Thoracic aorta endothelial cell (primary cell): ENCODE measurements around the genes SPEM1 and GUCY2D.

DNA sequence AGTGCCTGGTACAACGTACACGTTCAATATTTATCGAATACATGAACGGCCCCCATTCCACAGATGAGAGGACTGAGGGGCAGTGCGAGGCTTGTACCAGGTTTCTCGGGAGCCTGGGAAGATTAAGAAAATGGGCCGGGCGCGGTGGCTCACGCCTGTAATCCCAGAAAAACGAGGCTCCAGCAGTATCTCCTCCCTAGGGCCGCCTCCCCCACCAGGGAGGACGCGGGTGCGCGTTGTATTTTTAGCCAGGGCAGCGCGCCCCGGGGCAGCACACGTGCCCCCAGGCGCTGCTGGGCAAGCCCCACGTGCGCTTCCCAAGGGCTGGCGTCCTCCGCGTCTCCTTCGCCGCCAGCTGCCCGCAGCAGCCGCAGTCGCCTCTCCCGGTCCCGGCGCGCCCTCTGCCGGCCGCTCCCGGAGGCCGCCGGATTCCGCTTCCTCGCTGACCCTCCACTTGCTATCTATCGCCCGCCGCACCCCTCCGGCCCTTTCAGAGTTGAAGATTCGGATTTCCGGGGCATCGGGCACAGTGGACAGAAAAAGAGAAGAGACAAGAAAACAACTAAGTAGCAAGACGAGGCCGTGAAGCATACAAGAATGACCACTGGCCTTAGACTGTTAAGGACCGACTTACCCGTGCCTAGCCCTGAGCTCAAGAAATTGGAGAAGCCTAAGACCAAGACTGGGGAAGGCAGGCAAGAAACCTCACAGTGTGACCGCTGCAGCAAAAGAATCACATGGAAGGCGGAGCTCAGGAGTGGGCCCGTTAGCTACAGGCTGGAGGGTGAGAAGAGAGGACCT lies 1.9 kb upstream of the YBX2 start:
- CAGE, long polyA plus RNA: no peak

GRCh38 chr17:7343247-7343621 lies 6.9 kb downstream of the ACAP1 start:
- CAGE, long polyA plus RNA: no peak

DNA sequence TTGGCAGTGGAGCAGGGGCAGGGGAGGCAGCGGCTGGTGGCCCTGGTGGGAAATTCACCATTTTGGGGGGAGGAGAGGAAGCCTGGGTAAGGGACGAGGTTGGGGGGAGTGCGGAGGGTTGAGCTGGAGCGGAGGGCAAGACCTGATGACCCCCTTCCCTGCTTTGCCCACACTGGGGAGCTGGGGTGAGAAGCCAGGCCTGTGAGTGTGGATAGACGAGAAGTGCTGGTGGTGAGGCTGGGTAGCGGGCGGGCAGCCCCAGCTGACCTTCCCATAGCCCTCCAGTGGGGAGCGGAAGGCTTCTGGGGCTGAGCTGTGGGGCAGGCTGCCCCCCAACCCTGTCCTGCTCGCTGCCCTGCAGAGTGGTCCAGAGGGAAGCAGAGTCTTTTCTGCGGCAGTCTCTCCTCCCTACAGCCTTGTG lies 3.6 kb downstream of the NLGN2 start:
- CAGE, long polyA plus RNA: no peak

- CAGE, long polyA plus RNA: no peak
These were observed at the start of gene SPEM1 for GRCh38 chr17:7420271-7420490. Gene SPEM1, plus strand, starts transcription at chr17:7420324.

DNA sequence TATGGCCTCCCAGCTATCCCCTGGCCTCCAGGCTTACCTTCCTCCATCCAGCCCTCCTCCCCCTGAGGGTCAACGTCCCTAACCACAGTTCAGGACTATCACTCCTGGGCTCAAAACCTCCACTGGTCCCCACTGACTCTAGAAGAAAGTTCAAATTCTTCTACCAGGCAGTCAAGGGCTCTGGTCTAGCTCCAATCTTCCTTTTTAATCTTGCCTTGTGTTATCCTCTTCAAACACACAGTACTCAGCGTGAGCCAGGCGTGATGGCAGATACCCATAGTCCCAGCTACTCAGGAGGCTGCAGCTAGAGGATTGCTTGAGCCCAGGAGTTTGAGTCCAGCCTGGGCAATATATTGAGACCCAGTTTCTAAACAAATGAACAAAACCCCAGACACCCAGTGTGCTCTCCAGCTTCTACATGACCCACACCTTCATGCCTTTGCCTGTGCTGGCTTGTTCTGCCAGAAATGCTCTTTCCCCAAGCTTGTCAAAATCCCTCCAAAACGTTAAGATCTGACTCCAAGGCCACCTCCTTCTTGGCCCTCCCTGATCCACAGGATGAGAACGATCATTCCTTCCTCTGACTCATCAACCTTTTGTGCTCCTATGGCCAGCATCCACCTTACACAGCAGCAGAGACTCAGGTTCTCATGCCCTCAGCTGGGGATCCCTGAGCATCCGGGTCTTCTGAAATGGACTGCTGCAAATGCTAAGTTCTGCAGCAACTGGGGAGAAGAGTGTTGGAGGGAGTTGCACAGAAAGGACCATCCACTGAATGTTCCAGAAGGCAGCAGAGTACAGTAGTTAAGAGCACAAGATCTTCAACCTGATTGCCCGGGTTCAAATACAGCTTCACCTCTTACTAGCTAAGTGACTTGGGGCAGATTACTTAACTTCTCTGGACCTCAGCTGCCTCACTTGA lies 3.1 kb downstream of the ZBTB4 start:
- CAGE, long polyA plus RNA: no peak

DNA sequence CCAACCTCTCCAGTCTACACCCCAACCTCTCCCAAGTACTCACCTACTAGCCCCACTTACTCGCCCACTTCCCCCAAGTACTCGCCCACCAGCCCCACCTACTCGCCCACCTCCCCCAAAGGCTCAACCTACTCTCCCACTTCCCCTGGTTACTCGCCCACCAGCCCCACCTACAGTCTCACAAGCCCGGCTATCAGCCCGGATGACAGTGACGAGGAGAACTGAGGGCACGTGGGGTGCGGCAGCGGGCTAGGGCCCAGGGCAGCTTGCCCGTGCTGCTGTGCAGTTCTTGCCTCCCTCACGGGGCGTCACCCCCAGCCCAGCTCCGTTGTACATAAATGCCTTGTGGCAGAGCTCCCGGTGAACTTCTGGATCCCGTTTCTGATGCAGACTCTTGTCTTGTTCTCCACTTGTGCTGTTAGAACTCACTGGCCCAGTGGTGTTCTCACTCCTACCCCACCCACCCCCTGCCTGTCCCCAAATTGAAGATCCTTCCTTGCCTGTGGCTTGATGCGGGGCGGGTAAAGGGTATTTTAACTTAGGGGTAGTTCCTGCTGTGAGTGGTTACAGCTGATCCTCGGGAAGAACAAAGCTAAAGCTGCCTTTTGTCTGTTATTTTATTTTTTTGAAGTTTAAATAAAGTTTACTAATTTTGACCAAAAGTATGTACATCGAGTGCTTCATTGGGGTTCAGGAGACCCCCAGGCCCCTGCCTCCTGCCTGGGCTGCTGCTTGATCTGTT lies 32.9 kb downstream of the SLC35G6 start:
- CAGE, long polyA plus RNA: no peak

GRCh38 chr17:7559757-7560195 lies 1.2 kb downstream of the TNFSF13 start:
- CAGE, long polyA plus RNA: no peak

GRCh38 chr17:7575271-7576098 lies 2.9 kb downstream of the EIF4A1 start:
- CAGE, long polyA plus RNA: no peak

DNA sequence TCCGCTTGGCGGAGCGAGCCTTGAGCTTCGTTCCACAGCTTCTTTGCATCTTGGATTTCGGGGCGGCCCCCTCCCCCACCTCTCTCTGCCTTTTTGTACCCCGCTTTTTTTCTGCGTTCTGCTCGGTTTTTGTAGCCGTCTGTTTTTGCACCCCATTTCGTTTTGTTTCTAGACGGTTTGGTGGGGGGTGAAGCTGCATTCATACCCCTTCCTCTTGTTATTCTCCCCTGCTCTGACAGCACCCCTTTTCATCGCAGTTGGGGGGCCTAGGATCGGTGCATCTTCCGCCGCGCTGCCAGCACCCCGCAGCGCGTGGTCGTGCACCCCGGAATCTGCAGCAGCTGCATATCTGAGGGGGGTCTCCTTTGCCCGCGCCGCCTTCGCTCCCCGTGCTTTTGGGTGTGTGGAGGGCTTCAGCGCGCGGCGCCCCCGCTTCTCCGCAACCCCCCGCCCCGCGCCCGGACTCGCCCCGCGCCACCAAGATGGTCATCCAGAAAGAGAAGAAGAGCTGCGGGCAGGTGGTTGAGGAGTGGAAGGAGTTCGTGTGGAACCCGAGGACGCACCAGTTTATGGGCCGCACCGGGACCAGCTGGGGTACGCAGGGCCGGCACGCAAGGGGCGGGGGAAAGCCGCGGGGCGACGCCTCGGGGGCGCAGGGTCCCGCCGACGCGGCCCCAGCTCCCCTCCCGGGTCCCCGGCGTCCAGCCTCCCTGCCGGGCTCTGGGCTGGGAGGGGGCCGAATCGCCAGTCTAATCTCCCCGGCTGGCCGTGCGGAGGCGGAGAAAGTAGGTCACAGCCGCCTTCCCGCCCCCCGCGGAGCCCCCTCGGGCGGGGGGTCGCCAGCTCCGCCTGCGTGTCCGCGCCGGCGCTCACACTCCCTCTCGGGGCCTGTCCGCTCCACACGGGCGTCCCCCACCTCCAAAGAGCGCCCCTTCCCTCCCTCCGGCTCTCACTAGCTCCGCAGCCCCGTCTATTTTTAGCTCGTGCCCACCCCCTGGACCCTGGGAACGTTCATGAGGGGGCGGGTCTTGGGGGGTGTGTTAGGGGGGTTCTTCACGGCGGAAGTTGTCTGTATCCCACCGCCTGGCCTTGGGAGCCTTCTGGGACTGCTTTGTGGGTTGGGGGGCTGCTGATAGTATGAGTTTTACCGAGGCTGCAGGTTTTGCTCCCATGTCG lies 699 bp downstream of the ATP1B2 start:
- CAGE, long polyA plus RNA: no peak

DNA sequence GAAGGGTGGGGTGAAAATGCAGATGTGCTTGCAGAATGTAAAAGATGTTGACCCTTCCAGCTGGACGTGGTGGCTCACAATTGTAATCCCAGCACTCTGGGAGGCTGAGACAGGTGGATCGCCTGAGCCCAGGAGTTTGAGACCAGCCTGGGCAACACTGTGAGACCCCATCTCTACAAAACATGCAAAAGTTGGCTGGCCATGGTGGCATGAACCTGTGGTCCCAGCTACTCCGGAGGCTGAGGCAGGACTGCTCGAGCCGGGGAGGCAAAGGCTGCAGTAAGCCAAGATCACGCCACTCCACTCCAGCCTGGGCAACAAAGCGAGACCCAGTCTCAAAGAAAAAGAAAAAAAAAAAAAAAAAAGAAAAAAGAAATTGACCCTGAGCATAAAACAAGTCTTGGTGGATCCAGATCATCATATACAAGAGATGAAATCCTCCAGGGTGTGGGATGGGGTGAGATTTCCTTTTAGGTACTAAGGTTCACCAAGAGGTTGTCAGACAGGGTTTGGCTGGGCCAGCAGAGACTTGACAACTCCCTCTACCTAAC lies 17.8 kb downstream of the ATP1B2 start:
- CAGE, long polyA plus RNA: no peak

- CAGE, long polyA plus RNA: no peak
These were observed 1.4 kb downstream of the TP53 start for GRCh38 chr17:7685744-7686361.

- CAGE, long polyA plus RNA: no peak
These were observed 254 bp downstream of the CYB5D1 start for GRCh38 chr17:7858156-7858358.

- CAGE, long polyA plus RNA: no peak
These were observed 13.1 kb downstream of the RNF227 start for GRCh38 chr17:7902699-7903694.

GRCh38 chr17:7937033-7937479 lies 5.0 kb downstream of the CNTROB start:
- CAGE, long polyA plus RNA: no peak

GRCh38 chr17:8002193-8002810 lies at the start of gene GUCY2D:
Gene GUCY2D, plus strand, starts transcription at chr17:8002615.
- CAGE, long polyA plus RNA: no peak

GRCh38 chr17:8019575-8020175 lies 17.3 kb downstream of the GUCY2D start:
- CAGE, long polyA plus RNA: no peak

GRCh38 chr17:8039241-8039889 lies 506 bp downstream of the ALOX15B start:
- CAGE, long polyA plus RNA: no peak

DNA sequence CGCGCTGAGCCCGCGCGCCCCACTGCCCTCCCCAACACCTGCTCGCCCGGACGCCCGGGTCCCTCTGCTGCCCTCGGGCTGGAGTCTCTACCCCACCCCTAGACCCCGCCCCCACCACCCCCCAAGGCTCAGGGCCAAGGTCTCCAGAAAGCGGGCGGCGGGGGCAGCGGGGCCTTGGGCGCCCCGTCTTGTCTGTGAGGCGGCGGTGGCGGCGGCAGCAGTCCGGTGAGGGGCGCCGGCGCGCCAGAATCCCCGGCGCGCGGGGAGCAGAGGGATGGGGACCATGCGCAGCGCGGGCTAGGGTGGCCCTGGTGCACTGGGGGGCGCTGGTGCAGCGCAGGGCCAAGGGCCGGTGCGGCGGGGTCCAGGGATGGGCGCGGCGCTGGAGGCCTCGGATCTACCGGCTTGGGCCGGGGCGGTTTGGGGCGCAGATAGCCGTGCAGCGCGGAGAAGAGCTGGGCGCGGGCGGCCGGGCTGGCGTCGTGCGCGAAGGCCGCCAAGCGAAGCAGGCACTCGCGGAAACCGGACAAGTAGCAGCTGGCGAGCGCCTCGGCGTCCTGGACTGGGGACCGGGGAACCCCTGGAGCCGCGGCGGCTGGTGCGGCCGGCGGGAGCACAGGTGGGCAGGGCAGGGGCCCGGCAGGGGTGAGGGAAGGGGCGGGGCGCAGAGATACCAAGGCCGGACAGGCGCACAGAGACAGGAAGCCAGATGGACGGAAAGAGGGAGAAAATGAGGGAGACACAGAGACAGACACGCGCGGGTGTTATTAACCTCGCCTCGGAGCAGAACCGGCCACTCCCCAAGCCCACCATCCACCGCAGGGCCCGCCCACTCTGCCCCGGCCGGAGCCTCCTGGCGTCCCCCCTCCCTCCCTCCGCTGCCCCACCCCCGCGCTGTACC lies 2.2 kb downstream of the HES7 start:
- CAGE, long polyA plus RNA: no peak

DNA sequence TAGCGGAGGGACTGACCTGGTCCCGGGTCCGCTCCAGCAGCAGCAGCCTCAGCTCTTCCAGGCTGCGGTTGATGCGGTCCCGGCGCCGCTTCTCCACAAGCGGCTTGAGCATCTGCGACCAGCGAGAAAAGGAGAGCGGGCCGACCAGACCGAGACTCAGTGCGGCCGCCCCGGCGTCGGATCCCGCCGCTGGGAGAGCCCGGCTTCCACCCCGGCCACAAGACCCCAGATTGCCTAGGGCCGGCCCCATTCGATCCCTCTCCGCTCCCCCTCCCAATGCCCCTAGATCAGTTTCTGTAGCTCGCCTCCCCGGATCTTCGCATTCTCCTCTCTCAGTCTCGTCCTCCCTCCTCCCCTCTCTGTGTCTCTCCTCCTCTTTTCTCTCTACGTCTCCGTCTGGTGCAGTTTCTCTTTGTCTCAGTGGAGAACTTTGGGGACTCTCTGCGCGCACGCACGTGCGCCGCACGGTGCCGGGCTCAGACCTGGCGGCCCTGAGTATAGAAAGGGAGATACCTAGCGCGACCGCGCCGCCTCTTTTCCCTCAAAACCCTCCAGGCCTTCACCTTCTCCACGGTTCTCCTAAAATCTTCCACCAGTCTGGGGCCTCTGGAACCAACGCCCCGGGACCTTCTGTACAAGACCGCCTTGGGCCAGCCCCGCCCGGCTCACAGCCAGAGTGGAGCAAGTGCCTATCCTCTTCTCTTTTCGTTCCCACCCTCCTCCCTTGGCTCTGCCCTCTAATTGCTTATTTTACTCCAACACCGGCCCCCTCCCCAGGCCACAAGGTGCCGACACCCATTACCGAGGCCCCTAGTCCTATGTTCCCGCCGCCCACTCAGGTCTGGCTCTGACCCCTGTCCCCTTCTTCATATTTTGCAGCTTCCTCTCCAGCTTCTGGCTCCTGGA lies 638 bp downstream of the HES7 start:
- CAGE, long polyA plus RNA: no peak

GRCh38 chr17:8140327-8140762 lies 11.9 kb downstream of the PER1 start:
- CAGE, long polyA plus RNA: no peak